Esophagus squamous epithelium (tissue), 4 donors: Measurements from ENCODE around the gene TBC1D2B.

GRCh38 chr15:76424975-76425973, 88.7 kb downstream of the ISL2 start:
- PRO-cap = no peak
- RAMPAGE, long total RNA, 4 experiments = no peak in any of the 4 experiments

GRCh38 chr15:77025192-77025851, 30.4 kb downstream of the PSTPIP1 start:
- PRO-cap = no peak
- RAMPAGE, long total RNA, 4 experiments = no peak in any of the 4 experiments

GRCh38 chr15:77030052-77030634, 35.2 kb downstream of the PSTPIP1 start:
- PRO-cap = no peak
- RAMPAGE, long total RNA, 4 experiments = no peak in any of the 4 experiments

- PRO-cap = no peak
- RAMPAGE, long total RNA, 4 experiments = no peak in any of the 4 experiments
Observed at GRCh38 chr15:77109567-77109940, 38.6 kb upstream of the TSPAN3 start.

GRCh38 chr15:77285086-77285910, 134.6 kb downstream of the PEAK1 start:
- PRO-cap = no peak
- RAMPAGE, long total RNA, 4 experiments = no peak in any of the 4 experiments

DNA sequence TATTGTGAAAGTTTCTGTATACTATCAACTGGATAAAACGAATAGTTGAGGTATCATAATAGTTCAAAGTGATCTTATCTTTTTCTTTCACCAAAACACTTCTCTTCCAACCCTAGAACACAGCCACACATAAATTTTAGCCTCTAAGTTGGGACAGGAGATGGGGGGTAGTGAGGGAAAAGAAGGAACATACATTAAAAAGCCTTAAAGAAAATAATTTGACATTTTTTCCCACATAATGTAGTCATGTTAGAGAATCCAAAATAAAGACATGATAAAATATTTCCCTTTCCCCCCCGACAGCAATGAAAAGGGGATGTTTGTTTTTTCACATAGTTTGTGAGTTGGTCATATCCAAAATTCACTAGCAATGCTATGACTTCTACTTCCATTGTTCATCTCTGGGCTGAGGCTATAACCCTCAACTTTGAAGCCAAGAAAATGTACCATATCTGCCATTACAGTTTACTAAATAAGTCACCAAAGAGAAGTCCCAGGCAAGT, 1.7 kb downstream of the PEAK1 start:
- PRO-cap = unidirectional peak, plus-strand start at position 391 of the sequence
- RAMPAGE, long total RNA, 4 experiments = no peak in any of the 4 experiments

- PRO-cap = unidirectional peak, minus-strand start at chr15:77493478
- RAMPAGE, long total RNA, 4 experiments = no peak in any of the 4 experiments
Observed at GRCh38 chr15:77493066-77493750, 72.5 kb downstream of the HMG20A start.

DNA sequence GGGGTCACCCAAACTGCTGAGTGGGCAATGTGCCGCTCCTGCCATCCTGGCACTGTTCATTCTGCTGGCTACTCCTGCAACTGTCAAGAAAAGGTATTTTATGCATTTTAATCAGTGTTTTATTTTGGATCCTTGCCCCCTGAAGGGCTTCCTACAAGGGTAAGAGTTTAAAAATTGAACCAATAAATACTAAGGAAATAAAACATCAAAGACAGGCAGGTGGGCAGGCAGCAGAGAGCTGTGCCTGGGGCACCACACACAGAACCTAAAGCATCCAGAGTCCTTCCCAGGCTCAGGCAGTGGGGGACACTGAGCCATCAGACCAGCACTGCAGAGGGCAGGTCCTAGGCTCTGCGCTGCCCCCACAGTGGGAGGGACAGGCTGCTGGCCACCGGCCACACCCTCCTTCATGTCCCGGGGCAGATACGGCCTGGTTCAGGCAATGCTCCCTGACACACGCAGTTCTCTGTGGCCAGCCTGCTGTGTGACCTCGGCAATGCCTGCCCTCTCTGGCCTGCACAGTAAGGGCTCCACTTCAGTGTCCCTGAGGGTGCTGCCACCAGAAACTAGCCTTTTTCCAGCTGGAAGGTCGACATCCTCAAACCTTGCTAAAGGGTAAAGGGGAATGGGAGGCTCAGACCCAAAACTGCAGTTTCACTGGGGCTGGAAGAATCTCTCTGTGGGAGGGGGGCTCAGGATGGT, 12.5 kb downstream of the LINGO1 start:
- PRO-cap = no peak
- RAMPAGE, long total RNA, 4 experiments = no peak in any of the 4 experiments

DNA sequence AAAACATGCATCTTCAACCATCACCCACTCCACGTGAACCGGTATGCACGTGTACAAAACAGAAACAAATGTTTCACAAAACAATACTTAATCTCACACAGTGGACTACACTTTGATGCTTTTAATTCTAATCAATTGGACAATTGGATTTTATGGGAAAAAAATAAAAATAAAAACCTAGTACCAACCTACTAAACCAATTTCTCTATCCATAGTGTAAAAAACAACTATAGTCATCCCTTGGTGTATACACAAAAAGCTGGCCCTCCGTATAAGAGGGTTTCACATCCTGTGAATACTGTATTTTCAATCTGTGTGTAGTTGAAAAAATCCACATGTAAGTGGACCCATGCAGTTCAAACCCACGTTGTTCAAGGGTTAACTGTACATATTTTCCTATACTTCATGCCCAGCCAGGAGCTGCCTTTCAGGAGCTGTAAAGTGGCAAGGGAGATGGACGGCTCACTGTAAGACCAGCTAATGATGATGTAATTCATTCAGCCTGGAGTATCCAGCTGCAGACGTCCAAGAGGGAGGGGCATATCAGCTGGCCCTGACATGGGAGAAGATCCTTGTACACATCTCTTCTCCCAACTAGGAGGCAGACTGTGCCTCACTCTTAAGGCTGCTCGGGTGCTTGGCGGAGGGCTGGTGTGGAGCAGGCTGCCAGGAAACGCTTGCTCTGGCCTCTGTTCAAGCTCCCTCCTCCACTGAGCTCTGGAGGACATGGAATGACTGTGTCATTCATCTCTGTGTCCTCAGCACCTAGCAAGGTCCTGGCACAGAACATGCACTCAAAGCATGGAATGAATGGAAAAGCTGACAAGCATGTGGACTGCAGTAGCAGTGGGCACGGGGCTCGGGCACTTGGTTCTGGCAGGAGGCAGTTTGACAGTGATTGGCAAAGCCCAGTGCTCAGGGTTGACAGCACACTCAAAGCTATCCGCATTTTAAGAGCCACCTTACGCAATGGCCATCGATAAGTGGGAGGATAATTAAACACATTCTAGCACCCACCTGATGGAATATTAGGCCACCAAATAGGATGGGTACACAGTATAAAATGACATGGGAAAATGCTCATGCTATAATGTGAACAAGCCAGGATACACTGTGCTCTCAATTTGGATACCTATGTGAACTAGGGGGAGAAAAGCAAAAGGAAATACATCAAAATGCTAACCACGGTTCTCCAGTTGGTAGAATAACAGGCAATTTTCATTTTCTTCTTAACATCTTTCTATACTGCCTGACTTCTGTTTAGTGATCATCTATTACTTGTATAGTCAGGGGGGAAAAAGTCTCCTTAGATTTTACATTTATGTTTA, 72.5 kb downstream of the TBC1D2B start:
- PRO-cap = no peak
- RAMPAGE, long total RNA, 4 experiments = no peak in any of the 4 experiments

GRCh38 chr15:78035399-78035796, 42.1 kb downstream of the TBC1D2B start:
- PRO-cap = no peak
- RAMPAGE, long total RNA, 4 experiments = no peak in any of the 4 experiments

DNA sequence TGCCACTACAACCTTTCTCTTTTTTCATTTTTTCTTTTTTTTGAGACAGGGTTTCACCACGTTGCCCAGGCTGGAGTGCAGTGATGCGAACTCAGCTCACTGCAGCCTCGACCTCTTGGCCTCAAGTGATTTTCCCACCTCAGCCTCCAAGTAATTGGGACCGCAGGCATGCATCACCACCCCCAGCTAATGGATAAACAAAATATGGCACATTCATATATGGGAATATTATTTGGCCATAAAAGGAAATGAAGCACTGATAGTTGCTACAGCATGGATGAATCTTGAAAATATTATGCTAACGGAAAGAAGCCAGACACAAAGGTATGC, 34.2 kb downstream of the TBC1D2B start:
- PRO-cap = no peak
- RAMPAGE, long total RNA, 4 experiments = no peak in any of the 4 experiments

- PRO-cap = unidirectional peak, plus-strand start at chr15:78056618
- RAMPAGE, long total RNA, 4 experiments = no peak in any of the 4 experiments
Observed at GRCh38 chr15:78056231-78056691, 21.2 kb downstream of the TBC1D2B start.

- PRO-cap = unidirectional peak, minus-strand start at chr15:78062063; unidirectional peak, minus-strand start at chr15:78062138
- RAMPAGE, long total RNA, 4 experiments = no peak in any of the 4 experiments
Observed at GRCh38 chr15:78061848-78062474, 15.6 kb downstream of the TBC1D2B start.

DNA sequence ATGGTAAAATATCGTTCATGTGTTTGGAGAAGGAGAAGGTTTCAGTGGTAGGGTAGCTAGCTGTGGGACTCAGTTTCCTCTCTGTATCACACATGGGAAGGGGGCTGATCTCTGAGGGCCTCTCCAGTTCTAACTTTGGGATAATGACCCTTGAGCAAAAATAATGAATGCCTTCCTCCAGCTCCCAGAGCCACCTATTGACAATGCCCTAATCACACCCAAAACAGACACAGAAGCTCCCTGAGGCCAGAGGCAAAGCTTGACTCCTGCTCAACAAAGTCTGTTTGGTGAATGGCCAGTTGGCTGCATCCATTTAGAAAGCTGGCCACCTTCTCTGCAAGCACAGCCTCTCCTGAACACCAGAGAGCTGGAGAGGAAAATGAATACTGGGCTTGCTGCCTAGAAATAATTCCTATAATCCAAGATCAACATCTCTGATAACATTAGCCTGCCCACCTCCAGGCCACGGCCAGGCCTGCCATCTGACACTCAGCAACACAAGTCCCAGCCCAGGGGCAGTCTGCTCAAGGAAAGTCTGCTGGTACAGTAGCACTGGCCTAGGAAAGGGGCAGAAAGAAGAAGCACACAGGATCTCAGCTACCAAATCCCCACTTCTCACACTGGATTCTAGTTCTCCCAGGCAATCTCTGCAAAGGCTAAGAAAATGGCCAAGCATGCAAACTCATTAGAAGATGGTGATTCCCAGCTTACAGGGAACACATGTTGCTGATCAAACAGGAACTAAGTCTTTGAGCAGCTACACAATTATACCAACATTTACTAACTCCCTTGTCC, 10.2 kb downstream of the TBC1D2B start:
- PRO-cap = no peak
- RAMPAGE, long total RNA, 4 experiments = no peak in any of the 4 experiments

DNA sequence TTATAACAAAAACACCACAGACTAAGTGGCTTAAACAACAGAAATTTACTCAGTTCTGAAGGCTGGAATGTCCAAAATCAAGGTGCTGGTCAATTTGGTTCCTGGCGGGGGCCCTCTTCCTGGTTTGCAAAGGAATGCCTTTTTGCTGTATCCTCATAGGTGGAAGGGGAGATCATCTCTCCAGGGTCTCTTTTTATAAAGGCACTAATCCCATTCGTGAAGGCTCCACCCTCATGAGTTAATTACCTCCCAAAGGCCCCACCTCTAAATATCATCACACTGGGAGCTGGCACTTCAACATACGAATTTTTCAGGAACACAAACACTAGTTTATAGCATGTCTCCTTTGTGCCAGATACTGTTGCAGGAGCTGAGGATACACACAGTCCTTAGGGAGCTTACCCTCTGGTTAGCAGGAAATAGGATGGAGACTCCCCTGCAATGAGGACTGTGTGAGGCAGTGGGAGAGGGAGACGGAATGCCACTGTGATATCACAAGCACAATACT, 5.6 kb downstream of the TBC1D2B start:
- PRO-cap = no peak
- RAMPAGE, long total RNA, 4 experiments = no peak in any of the 4 experiments

GRCh38 chr15:78076914-78078101, at the start of gene TBC1D2B:
TBC1D2B (minus strand) TSS chr15:78077711.
- PRO-cap = bidirectional peak, plus-strand start at chr15:78077231, minus-strand start at chr15:78077105; unidirectional peak, minus-strand start at chr15:78077682
- RAMPAGE, long total RNA, 4 experiments = no peak in any of the 4 experiments

GRCh38 chr15:78103668-78104281, 11.4 kb downstream of the SH2D7 start:
- PRO-cap = unidirectional peak, minus-strand start at chr15:78103874; unidirectional peak, minus-strand start at chr15:78103921
- RAMPAGE, long total RNA, 4 experiments = no peak in any of the 4 experiments

DNA sequence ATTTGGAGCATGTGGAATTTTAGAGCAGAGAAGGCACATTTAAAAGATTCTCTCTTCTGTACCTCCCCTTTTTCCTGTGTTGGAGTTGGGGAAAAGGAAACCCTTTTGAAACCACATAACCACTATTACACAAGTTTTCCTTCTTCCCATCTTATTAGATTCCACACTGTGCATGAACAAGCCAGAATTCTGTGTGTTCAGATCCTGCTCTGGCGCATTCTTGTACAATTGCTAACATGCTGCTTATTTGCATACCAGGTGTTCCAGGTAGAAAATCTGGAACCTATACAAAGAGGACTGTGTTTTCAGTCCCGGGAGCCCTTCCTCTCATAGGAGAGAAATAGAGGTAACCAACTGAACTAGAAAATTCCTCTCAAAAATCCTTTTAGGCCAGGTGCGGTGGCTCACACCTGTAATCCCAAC, 2.6 kb upstream of the CIB2 start:
- PRO-cap = no peak
- RAMPAGE, long total RNA, 4 experiments = no peak in any of the 4 experiments

DNA sequence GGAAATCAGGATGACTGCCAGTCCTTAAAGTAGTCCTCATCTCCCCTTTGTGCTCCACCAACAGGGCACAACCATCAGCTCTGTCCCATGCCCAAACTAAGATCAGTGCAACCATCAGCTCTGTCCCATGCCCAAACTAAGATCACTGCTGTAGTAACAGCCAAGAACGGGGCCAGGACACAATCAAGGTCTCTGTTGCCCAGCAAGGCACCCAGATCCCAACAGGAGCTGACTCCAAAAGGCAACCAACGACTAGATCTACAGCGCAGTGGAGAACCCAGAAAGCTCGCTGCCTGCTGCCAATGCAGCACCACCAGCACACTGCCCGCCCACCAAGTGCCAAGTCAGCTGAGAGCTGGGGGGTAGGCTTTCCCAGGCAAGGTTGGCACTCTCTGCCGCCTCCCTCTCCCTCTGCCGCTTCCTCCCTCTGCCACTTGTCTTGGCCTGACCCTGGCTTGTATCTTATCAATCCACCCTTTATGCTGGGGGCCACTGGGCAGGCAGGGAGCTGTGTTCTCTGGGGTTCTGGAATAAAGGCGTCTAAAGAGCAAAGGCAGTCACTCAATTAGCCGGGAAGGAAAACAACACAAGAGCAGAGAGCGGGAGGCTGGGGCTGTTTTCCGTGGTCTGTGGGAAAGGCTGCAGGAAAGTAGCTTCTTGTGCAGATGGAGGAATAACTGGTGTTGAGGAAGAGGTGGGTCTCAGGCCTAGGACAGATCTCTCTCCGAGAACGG, 31.1 kb downstream of the ACSBG1 start:
- PRO-cap = no peak
- RAMPAGE, long total RNA, 4 experiments = no peak in any of the 4 experiments

DNA sequence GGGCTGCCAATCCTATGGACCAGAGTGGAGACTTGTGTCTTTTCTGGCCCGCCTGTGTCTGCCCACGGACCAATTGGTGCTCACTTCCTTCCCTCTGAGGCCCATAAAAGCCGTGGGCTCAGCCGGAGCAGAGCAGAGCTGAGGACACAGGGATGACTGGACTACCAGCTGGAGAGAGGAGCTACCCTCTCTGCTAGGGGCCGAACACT, 31.9 kb upstream of the IREB2 start:
- PRO-cap = no peak
- RAMPAGE, long total RNA, 4 experiments = no peak in any of the 4 experiments